PC-3 (cell line): Measurements from ENCODE around the gene SHCBP1L.

DNA sequence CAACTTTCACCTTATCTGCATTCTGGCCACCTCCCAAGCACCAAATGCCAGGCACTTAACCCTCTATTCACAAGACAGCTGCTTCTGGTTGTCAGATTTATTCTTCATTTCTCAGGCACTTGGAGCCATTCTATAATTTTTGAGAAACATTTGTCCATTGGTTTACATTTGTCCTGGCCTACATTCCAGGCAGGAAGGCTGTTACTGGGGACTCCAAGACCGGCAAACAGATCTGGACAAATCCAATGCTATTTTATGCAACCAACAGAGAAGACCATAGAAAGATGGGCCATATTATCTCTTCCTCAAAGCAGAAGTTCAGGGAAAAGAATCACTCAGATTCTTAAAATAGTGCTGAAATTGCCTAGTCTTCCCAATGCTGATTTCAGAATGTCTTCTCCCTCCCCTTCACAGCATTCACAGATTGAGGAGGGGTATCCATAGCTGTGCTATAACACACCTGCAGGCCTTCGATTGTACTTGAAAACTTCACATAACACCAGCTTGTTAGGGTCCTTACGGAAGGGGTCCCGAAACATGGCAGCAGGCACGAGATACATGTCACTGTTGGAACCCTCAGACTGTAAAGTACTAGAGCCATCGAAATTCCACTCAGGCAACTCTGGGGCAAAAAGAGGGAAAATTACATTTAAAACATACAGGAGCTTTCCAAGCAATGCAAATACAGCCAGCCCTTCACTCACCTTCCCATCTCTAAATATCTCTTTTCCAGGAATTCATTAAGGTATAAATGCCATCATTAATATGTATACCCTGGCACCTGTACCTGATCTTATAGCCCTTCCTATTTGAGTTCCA, 4.7 kb downstream of the GLUL start:
- RAMPAGE, long total RNA: no peak

DNA sequence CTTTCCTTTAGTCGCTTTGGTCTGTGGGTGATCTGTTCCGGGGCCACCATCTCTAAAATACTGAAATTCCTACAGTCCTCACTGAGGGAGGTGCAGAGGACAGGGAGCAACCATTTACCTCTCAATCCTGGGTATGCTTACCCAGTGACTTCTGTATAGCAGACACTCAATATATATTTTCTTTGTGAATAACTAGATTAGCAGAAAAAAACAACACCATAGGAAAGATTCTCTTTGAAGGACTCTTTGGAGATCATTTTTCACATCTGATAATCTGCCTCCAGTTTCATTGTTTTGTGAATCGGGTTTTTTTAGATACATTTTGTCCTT, 4.3 kb downstream of the TEDDM1 start:
- RAMPAGE, long total RNA: no peak

DNA sequence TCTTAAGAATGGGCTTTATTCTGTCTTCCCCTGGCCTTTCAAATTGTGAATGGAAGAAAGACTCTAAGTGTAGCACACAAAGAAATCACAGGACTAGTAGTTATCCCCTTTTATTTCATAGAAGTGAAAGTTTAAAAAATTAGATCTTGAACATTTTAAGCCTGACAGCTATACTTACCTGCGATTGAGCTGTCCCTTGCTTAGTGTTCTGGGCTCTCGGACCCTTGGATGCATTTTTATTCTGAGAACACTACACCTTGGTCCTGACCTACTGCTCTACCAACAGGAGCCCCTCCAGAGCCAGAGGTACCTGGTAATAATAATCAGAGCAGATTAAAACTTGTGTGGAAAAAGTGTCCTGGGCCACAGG, 14.8 kb downstream of the NPL start:
- RAMPAGE, long total RNA: no peak

DNA sequence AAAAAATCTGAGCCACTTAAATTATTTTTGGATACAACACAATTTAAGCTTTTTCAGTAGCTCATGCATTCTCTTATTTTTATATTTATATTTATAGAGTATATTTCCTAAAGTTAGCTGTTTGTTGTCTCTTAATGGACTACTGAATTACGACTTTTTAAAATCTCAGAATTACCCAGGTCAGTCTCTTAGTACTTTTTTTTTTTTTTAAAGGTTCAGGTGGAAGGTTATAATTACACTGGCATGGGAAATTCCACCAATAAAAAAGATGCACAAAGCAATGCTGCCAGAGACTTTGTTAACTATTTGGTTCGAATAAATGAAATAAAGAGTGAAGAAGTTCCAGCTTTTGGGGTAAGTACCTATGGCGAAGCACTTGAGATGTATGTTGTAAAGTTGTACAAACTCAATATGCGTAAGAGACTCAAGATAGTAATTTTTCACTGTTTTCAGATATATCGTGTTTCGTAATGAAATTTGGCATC, 4.0 kb downstream of the DHX9 start:
- RAMPAGE, long total RNA: no peak

GRCh38 chr1:182952499-182953050, 391 bp downstream of the SHCBP1L start:
- RAMPAGE, long total RNA: no peak

DNA sequence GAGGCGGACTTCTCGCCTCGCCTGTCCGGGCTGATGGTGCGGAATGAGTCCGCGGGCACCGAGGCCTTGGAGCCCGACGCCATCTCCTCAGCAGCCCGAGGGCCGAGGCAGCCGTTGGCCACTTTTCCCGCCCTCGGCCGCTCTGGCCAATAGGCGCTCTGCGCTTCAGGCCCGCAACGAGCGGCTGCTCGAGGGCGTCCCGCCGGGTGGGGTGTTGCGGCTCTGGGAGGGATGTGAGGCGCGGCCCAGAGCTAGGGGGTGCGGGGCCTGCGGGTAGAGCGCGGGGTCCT, at the start of gene SHCBP1L:
Gene SHCBP1L, minus strand, starts transcription at position 116 of the 290 bp plus-strand sequence.
- RAMPAGE, long total RNA: no peak

DNA sequence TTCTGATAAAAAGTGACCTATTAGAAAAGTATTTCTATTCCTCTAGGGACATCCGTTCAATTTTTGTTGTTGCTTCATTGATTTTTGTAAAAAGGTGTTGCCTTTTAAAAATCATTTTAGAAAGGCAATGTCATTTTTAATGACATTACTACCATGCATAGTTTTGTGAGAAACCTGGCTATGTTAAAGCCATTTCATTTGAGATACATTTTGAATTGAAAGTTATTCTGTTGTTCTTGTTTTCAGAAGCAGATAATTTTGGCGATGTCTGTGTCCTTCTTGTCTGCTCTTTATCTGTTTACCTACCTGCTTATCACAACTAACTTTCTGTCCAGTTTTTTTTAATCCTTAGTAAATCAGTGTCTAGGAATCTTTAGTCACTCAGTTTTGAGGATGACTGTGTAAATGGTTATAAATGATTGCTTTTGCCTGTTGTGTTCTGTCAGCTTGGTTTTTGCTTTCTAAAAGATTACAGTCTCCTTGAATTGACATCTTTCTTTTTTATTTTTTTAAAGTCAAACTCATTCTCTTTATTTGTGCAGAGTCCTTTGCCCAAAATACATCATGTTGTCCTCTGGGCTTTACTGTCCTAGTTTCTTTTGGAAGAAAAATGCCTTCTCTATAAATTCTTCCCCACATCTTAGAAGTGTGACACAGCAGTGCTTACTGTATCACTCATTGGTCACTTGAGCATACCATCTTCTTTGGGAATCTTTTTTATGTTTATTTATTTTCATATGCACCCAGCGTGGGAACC, 20.6 kb downstream of the LAMC1 start:
- RAMPAGE, long total RNA: no peak

GRCh38 chr1:183070574-183071901, 47.8 kb downstream of the LAMC1 start:
- RAMPAGE, long total RNA: no peak

GRCh38 chr1:183125995-183126354, 60.1 kb upstream of the LAMC2 start:
- RAMPAGE, long total RNA: no peak

- RAMPAGE, long total RNA: no peak
Measured at GRCh38 chr1:183131198-183131538, 54.9 kb upstream of the LAMC2 start.

- RAMPAGE, long total RNA: no peak
Measured at GRCh38 chr1:183132176-183132624, 53.9 kb upstream of the LAMC2 start.

DNA sequence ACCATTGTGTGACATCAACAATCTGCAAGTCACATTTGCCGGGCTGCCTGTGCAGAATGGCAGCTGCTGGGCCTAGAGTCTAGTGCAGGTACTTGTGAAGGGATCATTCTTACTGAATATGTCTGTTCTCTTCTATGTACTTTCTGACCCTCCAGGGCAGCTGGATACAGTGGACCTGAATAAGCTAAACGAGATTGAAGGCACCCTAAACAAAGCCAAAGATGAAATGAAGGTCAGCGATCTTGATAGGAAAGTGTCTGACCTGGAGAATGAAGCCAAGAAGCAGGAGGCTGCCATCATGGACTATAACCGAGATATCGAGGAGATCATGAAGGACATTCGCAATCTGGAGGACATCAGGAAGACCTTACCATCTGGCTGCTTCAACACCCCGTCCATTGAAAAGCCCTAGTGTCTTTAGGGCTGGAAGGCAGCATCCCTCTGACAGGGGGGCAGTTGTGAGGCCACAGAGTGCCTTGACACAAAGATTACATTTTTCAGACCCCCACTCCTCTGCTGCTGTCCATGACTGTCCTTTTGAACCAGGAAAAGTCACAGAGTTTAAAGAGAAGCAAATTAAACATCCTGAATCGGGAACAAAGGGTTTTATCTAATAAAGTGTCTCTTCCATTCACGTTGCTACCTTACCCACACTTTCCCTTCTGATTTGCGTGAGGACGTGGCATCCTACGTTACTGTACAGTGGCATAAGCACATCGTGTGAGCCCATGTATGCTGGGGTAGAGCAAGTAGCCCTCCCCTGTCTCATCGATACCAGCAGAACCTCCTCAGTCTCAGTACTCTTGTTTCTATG, 43.5 kb upstream of the LAMC2 start:
- RAMPAGE, long total RNA: no peak

- RAMPAGE, long total RNA: no peak
Measured at GRCh38 chr1:183200358-183200785, 14.3 kb downstream of the LAMC2 start.

GRCh38 chr1:183234208-183235049, 48.4 kb downstream of the LAMC2 start:
- RAMPAGE, long total RNA: no peak

GRCh38 chr1:183289000-183289569, 103.0 kb downstream of the LAMC2 start:
- RAMPAGE, long total RNA: no peak

DNA sequence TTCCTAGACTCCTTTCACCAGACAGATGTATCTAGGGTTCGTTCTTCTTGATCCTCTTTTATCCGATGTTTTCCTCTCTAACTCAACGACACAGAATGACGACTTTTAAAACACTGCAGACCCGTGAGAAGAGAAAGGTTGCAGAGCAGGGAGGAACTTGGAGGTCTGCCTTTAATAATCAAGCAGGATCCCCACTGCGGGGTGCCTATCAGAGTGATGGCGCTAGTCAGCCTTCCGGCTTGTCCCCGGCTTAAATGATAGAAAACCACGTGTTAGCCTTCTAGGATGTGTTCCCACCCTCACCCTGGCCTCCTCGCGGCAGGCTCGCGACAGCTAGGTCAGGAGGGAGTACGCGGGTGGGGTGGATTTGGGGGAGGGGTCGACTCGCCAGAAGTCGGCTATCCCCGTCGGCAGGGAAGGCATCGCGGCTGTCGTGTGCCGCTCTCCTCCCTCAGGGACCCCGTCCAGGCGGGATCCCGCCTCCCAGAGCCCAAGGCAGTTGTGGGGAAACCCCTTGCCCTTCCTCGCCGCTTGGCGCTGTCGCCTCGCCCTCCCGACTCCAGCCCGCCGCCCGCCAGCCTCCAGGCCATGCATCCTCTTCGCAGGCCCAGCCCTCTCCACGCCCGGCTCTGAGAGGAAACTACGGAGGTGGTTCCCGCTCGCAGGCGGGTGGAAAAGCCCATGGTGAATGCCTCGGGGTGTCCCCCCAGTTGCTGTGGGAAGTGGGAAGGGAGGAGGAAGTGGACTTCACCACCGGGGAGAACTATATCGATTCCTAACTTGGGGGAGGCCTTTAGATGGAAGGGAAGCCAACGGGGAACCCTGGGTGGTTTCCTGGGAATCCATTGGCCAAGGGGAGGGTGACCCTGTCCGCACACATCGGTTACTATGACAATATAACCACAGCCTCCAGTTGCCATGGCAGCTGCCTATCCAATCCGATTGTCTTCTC, 1.1 kb upstream of the SMG7 start:
- RAMPAGE, long total RNA: no peak

DNA sequence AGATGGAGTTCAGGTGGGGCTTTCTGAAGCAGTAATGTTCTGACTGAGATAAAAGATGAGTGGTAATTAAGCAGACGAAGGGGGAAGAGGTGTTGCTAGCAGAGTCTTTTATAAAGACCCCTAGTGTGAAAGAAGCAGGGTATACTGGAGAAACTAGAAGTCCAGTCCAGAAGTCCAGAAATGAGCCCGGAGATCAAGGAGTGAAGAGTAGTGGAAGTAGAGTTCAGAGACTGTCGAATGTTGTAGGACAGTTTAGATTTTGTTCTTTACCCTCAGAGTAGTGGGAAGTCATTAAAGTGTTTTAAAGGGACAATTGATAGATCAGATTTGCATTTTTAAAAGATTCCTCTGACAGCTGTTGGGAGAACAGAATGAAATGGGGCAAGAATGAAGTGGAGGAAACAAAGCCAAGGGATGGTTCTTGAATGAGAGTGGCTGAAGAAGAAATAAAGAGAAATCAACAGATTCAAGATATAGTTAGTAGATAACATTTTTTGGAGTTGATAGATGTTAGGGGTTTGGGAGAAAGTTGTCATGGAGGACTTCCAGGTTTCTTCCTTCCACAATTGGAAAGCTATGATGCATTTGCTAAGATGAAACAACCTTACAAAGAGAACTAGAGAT, 39.2 kb downstream of the SMG7 start:
- RAMPAGE, long total RNA: no peak

- RAMPAGE, long total RNA: no peak
Measured at GRCh38 chr1:183583584-183583940, 6.7 kb downstream of the NCF2 start.

- RAMPAGE, long total RNA: no peak
Measured at GRCh38 chr1:183655776-183656055, 2.6 kb upstream of the APOBEC4 start.

DNA sequence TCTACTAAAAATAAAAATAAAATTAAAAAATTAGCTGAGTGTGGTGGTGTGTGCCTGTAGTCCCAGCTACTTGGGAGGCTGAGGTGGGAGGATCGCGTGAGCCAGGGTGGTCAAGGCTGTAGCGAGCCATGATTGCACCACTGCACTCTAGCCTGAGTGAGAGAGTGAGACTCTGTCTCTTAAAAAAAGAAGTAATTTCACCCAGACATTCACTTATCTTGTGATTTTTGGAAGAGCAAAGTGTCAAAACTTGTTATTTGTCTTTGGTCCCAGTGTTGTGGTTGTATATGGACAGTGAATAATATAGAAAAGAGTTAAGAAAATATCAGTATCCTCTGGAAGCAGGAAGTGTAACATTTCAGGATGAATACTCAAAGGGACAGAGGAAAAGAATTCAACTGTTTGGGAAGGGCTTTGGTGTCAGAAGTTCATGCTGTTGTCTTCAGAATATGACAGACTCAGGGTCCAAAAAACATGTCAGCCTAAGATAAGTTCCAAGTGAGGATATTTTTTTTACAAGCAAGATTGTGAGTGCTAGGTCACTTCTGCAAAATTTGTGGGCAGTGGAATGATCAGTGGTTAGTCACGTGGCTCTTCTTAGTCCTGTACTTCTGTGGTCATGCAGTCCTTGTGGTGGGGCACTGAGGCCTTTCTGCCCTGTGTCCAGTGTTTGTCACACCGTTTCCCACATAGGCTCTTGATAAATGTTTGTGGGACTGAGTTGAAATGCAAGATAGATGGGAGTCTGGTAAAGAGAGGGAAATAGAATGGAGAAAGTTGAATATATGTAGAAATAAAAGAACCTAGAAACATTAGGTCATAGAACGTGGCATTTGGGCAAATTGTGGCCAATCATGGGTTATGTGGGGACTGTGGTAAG, 5.1 kb downstream of the RGL1 start:
- RAMPAGE, long total RNA: no peak